ENCODE measurements around a stretch of chr1.

DNA sequence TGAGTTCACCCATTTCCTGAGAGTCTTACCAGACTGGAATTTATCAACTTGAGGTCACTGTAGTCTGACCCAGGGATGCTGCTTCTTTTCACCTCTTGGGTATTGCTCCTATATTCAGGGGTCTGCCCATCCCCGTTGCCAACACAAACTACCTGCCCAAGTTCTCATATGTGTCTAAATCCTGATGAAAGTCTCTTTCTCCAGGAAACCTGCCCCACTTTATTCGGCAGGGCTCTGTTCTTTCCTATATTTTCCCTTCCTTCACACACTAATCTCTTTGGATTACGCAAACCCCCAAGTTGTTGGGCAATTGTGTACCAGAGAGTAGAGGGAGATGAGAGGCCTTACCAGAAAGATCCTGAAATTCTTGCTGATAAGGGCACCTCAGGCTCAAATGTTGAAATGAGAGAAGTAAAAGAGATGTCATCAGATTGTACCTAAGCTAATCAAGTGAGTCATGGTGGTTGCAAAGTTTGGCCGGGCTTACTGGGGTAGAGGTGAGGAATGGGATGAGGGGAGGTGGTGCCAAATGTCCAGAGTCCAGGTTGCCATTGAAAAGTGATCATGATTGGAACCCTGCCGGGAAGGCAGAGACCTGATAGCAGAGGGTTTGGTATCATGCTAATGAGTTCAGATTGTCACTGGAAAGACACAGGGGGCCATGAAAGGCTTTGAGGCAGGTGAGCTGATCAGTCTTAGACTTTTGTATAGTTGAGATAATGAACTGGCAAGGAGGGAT lies 43.0 kb downstream of the OPTC start:
- PRO-cap, result no peak

DNA sequence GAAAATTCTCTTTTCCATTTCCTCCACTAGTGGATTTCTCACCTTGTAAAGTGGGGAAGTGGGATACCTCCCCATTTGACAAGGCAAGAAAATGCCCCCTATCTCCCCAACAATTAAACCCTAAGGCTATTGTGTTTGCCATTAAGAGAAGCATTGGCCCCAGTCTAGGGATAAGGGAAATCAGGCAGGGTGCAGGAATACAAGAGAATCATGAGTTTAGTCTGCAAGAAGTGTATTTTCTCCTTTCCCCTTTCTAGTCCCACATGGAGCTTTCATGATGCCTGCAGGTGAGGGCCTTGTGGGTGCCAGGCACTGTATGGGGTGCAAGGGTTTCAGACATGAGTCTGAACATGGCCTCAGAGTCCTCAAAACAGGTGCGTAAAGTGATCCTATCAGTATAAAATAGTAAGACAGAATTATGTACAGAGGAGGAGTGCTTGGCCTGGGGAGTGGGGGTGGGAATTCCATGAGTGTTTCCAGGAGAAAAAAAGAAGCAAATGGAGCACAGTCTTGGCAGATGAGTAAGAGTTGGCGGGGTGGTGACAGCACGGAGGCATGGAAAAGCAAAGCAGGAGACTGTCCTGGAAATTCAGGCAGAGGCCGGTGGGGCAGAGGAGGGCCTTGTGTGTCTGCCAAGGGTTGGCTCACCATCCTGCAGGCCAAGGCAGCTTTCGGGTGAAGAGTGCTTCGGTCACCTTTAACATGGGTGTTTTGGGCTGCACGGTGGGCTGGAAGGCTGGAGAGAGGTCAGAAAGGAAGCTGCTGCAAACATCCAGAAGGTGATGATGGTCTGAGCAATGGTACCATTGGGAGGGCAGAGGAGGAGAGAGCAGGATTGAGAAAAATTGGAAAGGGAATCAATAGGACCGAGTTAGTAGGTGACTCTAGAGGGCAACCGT lies 63.3 kb downstream of the OPTC start:
- PRO-cap, result bidirectional peak, plus-strand start at position 650 of the sequence, minus-strand start at position 376 of the sequence

GRCh38 chr1:203571924-203572632 lies 54.6 kb upstream of the ATP2B4 start:
- PRO-cap, result no peak

DNA sequence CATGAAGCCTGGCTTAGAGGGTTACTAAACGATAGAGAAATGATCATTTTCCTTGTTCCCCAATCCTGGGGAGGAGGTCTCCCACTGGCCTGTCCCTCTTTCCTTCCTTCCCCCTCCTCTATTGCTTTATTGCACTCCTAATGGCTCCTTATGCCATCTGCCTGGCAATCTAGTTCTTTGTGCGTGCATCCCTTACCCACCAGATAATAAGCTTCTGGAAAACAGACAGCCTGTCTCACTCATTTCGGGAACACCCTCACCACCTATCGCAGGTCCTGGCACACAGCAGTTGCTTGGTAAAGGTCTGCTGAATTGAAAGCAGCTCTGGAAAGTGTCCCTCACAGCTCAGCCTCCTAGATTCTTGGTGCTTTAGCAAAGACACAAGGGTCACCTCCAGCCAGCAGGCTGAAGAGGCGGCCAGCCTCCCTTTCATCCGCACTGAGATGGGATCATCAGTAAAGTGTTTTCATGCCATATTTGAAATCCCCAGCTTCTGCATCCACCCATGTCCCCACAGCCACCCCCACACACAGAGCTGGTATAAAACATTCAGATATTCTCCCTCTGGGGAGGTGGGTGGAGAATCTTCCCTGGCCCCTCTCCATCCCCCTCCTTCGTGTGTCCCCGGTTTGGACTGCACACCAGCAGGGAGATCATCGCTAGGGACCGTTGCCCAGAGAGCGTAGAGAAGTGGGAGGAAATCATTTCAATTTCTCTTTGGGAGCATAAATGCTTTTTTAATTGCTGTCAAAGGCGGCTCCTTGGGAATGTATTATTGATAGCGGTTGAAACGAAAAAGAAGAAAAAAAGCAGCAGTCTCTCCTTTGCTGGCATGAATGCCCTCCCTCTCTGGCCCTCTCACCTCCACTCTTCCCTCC lies 29.1 kb upstream of the ATP2B4 start:
- PRO-cap, result bidirectional peak, plus-strand start at position 288 of the sequence, minus-strand start at position 208 of the sequence; bidirectional peak, plus-strand start at position 639 of the sequence, minus-strand start at position 439 of the sequence

DNA sequence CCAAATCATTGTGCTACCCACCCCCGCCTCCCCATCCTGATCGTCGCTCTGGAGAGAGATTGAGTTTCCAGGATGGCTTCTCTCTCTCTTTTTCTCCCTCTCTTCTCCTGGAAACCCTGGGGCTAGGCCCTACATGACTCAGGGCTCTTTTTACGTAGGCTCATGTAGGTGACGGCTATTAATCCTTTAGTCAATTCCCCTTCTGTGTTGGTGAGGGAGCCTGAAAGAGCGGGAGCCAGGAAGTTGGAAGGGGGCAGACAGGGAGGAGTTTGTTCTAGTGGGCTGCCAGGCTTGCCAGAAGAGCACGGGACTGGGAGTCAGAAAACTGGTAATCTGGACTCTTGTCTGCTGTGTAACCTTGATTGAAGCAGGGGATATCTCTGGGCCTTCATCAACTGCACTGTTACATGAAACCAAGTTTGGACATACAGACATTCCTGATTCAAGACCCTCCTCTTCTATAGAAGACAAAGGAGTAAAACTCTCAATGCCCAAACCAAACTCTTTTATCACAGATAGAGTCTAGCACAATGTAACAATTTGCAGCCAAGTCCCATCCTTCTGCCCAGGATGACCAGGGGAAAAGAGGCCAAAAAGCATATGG lies 9.8 kb downstream of the ATP2B4 start:
- PRO-cap, result no peak

DNA sequence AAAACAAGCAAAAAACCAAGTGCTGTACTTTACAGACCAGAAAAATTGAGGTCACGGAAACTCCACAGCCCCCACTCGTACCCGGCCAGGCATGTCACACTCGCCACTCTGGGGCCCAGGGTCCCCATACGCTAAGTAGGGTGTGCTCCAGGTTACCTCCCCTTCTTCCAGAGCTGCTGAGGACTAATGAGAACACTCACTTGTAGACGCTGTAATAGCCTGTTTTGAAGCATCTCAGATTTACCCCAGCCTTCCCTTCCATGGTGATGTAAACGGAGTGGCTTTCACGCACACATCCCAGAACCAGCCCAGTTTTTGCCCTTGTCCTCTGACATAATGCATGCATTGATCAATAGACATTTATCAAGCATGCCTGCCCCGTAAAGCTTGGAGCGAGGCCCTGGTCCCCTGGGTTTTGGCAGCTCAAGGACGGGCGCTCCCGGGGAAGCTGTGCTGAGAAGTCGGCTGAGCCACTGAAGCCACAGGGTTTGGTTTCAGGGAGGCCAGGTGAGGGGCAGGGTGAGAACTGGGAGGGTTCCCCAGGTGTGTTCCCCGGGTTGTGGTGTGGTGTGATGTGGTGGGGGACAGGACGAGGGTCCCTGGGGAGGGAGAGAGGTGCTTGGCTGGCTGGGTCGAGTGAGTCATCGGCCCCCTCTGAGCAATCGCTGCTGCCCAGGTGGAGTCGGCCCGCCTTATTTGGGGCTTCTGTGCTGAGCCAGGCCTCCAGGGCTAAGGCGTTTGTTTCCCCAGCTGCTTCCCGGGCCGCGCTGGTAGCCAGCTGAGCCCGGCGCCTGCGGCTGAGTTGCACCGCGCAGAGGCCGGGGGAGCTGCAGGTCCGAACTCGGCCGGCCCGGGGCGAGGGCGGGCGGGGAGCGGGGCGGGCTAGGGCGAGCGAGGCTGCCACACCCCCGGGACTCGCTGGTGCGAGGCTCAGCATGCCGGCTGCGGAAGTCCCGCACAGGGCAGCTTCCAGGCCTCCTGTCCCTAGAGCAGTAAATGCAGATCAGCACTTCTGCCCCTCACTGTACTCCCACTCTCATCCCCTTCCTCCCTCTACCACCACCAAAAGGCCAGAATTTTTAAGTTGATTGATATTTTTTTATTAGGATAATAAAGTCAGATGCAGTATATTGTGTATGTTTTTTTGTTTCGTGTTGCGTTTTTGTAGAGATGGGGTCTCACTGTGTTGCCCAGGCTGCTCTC lies 23.6 kb downstream of the ATP2B4 start:
- PRO-cap, result no peak

DNA sequence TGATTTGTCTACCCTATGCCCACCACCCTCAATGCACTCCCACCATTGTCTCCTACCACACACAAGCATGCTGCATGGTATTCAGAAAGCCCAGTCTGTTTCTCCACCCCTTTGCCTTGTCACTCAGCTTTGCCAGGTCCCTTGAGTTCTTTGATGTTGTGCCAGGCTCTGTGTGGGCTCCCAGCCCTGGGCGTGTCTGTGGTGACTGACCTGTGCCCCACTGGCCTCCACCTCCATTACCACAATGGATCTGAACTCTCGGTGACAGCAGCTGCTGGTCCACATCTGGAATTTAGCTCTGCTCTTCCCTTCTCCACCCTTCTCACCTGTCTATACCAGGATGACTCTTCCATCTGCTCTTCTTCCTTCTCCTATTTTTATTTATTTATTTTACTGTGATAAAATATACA lies 35.0 kb downstream of the ATP2B4 start:
- PRO-cap, result no peak

DNA sequence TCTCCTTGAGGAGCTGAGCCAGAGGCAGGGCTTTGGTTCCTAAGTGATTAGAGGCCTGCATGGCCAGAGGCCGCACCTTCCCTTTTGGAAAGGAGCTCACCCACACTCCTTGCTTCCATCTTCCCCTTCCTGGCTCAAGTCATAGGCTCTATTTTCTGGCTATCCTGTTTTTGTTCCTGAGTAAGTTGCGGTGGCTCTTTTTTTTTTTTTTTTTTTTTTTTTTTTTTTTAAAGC lies 45.4 kb downstream of the ATP2B4 start:
- PRO-cap, result no peak

DNA sequence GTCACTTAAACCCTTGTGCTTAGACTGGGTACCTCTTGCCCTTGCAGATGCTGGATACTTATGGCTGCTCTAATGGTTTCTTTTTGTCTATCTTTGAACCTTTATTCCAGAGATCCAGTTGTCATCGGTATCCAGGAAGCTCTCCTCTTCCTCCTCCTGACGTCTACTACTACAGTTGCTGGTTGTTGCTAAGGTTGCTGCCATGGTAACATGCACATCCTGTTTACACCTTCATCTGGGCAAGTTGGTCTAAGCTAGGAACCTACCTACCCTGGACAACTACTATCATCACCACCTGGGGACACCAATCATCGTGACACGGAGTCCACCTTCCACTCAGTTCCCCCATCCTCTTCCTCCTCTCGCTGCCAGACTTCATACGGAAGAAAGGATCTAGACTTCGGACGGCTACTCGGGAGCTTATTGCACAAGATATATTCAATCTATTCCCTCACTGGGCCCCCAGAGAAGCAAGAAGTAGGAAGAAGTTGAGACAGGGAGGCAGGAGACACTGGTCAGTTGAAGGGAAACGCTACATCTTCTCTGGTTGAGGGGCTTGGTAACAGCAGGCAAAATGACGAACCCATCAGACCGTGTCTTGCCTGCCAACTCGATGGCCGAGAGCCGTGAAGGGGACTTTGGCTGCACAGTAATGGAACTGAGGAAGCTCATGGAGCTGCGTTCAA lies 56.1 kb downstream of the ATP2B4 start:
- PRO-cap, result no peak

- PRO-cap, result no peak
Observed at GRCh38 chr1:203797959-203799066, 2.9 kb downstream of the ZBED6 start.

GRCh38 chr1:204121725-204122311 lies 30.0 kb downstream of the ETNK2 start:
- PRO-cap, result no peak

GRCh38 chr1:204150234-204150684 lies 1.6 kb downstream of the ETNK2 start:
- PRO-cap, result no peak

DNA sequence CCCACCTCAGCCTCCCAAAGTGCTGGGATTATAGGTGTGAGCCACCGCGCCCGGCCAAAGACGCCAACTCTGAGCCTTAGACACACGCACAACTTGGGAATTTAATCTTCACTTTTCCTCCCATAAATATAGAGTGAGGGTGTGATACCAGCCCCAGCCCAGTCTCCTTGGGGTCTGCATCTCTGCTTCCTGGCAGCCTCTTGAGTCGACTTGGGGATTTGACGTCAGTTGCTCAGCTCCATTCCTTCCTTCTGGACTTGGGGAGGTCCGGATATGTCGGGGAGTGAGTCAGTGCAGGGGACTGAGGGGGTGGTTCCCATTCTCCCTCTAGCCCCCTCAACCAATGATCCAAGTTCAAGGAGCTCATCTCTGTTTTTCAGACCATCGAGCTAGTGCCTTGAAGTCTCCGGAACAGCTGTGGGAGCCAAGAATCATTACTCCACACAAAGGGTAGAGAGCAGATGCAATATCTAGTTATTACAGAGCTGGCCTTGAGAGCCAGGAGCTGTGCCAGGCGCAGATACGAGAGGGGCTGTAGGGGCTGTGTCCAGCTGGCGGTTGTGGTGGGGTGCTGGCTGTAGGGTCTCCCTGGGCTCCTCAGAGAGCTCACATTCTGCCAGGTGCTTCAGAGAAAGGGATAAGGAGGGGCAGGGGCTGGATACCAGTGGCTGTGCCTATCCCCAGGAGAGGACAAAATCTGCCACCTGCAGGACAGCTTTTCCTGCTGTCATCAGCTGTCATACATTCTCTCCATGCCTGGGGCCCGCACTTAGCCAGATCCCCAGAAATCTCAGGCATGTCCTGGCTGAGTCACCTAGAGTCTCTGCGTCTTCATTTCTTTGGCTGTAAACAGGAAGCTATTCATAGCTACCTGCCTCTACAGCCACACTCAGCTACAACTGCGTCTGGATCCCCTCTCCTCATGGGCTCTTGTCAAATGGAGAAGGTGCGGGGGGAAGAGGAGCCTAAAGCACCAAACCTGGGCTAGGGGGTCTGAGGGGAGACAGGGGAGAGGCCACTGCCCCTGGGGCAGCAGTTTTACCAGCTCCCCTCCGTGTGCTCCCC lies 2.1 kb upstream of the KISS1 start:
- PRO-cap, result no peak

DNA sequence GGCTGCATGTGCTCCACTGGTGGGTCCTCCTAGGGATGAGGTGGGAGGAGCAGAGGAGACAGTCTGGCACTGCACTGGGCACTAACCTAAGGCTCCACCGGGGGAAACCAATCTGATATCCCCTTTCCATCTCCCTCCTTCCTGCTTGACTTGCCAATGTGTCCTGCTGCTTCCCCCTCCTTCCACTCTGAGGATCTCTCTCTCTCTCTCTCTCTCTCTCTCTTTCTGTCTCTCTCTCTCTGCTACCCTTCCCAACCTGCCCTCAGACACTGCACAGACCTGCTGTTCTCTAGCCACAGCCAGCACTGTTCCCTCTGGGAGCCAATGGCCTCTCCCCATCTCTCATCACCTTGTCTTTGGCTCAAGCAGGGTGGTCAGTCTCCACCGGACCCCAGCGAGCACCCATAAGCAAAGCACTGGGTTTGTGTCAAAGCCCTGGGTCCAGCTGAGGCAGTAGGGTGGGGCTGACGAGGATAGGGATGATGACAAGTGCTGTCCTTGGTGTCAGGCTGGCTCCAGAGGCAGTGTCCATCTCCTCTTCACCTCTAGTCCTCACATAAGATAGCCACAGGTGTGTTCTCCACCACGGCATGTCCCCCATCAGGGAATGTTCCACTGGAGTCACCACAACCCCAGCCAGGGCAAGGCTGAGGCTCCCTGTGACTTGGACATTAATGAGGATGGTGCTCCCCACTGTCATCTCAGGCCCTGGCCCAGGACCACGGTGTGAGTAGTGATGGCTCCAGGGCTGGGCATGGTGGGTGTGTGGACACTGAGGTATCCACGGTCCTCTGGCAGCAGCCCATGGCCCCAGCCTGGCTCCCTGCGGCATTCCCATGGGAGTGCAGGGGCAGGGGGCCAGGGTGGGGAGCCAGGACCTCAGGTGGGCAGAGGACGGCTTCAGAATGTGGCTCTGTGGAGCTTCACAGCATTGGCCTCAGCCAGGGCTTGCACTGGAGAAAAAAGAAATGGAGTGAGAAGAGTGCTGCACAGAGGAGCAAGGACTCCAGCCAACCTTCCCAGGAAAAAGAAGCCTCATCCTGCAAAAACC lies 8.4 kb upstream of the GOLT1A start:
- PRO-cap, result no peak

DNA sequence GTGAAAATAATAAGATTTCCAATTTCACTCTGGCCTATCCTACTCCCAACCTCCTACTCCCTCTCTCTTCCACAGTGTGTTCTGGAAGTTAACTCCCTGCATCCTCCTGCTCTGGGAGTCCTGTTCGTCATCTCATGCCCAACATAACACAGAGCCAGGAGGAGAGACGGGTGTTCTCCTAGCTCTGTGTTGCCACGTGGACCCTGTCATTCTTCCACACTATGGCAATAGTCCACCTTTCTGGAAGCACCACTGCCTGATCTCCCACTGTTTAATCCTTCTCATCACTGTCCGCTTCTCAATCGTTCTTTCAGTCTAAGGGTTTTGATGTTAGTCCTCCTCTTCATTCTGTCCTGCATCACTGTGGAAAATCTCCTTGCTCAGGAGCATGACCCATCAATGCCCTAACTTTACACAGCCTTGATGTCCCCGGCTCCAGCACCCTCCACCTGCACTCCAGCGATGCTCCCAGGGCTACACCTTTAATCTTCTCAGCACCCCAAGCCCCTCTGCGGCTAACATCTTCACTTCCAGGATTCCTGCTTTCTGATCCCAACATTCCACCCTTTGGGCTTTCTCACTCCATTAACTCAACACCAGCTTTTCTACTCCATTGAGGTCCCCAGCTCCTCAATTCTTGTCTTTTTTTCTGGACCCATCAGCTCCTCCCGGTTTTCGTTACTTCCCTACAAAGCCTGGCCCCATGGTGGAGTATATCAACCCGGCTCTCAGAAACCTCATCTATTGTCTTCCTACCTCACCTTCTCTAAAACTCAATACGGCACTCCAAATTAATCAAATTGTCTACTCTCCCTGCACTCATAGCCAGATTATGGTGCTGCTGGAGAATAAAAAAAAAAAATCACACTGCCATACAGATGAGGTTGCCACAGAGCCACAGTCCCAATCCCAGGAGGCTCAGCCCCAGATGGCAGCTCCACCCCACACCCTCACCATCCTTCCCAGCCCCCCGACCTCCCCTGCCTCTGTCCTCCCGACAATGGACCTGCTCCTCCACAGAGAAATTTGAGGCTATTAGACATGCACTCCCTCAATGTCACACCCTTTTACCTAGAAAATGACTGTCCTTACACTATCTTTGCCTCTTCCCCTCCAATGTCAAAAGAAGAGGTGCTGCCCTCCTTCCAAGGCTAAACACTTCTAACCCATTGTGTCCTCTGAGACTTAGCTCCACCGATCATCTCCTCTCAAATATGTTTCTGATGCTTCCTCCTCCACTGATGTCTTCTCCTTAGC lies 55.2 kb upstream of the GOLT1A start:
- PRO-cap, result no peak

DNA sequence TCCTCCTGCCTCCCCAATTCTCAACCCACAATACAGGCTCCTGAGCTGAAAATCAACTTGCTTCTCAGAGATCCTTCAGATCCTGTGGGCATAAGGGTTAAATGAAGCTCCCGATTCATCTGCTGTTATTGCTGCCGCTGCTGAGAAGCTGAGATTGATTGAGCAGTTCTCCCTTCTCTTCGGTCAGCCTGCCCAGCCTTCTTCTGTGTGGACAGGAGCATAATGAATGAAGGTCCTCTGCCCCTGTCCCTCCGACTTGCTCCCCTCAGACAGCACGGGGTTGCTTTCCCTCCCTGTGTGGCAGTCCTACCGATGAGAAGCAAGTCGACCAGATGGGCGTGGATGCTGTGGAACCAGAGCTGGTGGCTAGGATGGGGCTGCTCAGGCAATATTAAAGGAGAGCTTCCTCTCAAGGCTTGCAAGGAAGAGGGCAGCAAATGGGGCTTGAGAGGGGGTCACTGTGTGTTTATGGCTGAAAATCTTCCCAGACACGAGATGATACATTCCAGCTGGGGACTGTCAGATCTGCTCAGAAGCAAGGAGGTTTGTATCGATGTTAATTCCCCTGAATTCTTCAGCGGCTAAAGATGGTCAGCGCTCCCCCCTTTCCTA lies 63.9 kb upstream of the GOLT1A start:
- PRO-cap, result no peak

GRCh38 chr1:204284252-204284596 lies 70.4 kb upstream of the GOLT1A start:
- PRO-cap, result no peak

- PRO-cap, result no peak
Observed at GRCh38 chr1:204348025-204348667, 11.6 kb downstream of the PLEKHA6 start.

DNA sequence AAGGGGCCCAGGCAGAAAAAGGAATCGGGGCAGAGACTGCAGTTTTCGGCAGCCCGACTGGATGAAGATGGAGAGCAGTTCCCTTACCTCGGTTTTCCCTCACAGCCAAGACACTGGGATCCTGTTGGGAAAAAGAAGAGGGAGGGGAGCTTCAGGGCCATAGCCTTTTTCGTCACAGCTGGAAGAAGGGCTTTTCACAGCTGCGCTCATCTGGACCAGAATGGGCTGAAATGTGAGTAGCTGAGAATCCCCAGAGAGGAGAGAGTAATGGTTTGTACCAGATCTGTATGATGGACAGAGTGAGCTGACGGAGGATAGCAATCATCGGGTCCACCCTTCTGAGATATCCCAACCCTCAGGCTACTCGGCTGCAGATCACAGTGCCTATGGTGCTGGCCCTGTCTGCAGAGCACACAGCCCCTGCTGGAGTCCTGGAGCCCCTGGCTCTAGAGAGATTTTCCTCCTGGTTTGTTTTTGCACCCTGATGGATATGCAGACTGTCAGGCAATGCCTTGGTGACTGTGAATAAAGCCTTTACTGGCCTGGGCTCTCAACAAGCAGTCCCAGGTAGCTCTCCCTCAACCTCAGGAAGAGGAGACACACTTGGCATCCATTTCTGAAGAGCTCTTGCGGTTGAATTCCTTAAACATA lies 37.5 kb downstream of the PIK3C2B start:
- PRO-cap, result bidirectional peak, plus-strand start at position 297 of the sequence, minus-strand start at position 96 of the sequence

DNA sequence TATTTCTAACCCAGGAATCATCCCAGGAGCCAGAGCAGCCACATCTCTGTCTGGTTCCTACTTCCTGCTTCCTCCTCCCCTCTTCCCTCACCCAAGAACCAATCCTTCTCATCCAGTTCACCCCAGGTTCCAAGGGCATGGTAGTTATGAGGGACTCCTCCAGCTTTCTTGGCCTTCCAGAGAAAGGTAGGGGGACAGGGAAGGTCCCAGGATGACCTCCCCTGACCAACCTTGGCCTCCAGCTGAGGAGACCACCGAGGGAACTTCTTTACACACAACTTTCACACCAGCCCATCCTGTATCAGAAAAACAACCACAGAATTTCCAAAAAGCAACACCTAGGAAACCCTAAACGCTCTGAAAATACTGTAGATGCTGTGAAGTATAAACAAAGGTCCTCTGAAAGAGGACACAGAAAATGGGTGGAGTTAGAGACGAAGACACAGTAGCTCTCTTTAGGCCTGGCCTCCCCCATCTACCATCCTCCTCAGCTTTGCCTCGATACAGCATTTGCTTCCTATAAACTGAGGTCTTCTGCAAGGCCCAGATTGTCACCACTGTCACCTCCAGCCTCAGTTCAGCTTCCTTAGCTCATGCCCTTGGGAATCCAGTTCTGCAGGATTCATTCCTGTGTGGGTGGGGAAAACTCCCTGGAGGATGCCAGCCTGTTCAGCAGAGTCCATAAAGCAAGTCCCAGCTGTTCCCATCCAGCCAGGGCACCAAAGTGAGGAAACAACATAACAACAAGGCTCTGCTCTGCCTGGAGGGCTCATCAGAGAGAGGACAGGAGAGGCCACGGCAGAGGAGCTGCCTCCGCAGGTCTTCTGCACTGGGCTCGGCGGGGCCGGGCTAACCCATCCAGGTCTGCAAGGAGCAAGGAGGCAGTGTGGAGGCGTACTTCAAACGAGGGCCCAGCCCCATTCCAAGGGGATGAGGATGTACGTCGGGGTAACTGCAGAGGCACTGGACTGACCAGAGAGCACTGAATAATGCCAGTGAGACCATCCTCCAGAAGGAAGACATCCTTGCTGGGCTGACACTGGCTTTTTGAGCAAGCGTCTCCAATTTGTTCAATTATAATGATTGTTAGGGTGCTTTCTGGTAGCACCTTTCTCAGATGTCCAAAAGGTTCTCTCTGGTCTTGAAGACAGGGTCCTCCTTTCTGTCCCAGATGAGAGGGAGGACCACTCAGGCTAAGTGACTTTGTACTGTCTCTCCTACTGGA lies 15.0 kb downstream of the PIK3C2B start:
- PRO-cap, result no peak